Skeletal muscle cell (primary cell): ENCODE results near the genes NEO1, HCN4 and CYP11A1.

DNA sequence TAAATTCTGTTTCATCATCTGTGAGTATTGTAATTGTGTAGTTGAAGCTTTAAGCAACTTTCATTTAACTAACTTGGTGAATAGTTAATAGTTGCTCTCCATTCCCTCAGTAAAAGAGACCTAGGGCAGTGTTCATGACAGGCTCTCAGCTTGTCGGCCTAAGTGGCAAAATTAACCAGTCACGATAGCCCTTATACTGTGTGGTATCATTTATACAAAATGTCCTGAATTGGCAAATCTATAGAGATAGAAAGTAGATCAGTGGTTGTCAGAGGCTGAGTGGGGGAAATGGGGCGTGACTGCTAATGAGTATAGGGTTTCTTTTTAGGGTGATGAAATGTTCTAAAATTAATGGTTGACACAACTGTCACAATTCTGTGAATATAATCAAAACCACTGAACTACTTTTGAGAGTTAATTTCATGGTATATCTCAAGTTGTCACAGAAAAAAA, 20.8 kb downstream of the ARIH1 start:
- RRBS = no CpG with 5 or more reads among the region's 3 CpGs

- RRBS = no CpG with 5 or more reads among the region's 3 CpGs
Measured at GRCh38 chr15:72564566-72564983, 89.9 kb upstream of the GOLGA6B start.

- RRBS = no CpG with 5 or more reads among the region's 3 CpGs
Measured at GRCh38 chr15:72758062-72758636, 25.4 kb downstream of the ADPGK start.

GRCh38 chr15:72774590-72775349, 8.8 kb downstream of the ADPGK start:
- RRBS = no CpG with 5 or more reads among the region's 2 CpGs

- RRBS = no CpG with 5 or more reads among the region's 4 CpGs
Measured at GRCh38 chr15:72779675-72780304, 3.8 kb downstream of the ADPGK start.

GRCh38 chr15:73052256-73052983, at the start of gene NEO1:
Gene NEO1 (plus strand): TSS chr15:73052463.
- RRBS = 1% methylated on average over 61 of the region's 98 CpGs

GRCh38 chr15:73178228-73178563, 125.9 kb downstream of the NEO1 start:
- RRBS = no CpG with 5 or more reads among the region's 1 CpG

GRCh38 chr15:73368184-73369139, at the start of gene HCN4:
Gene HCN4 (minus strand): TSS chr15:73368958.
- RRBS = 1% methylated on average over 92 of the region's 121 CpGs

- RRBS = no CpG with 5 or more reads among the region's 3 CpGs
Measured at GRCh38 chr15:73564942-73565219, 68.3 kb downstream of the NPTN start.

GRCh38 chr15:73708642-73709066, 24.5 kb downstream of the CD276 start:
- RRBS = no CpG with 5 or more reads among the region's 7 CpGs

- RRBS = no CpG with 5 or more reads among the region's 20 CpGs
Measured at GRCh38 chr15:73964752-73965335, 27.3 kb downstream of the STOML1 start.

DNA sequence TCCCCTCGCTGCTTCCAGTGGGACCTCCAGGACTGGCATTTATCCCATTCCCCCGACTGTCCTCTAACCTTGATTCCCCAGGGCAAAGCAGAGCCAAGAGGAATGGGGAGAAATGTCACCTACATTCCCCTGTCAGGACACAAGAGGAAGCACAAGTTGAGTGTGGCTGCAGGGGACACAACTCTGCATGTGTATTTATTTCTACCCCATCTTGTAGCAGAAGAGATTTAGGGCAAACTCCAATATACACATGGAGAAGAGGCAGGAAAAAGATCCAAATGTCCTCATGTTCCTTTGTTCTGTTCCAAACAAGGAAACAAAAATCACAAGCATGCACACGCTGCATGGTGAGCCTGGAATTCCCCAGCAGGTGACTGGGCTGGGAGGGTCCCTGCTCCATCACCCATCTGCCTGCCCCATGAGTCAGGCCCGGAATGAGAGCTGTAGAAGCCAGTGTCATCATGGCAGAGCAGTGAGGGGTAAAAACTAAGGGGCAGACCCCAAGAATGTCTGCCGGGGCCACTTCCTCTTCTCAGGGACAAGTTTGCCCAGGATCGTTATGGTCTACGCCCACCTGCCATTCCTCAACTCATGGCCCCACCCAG, 4.1 kb downstream of the STOML1 start:
- RRBS = 74% methylated on average over 2 of the region's 7 CpGs

DNA sequence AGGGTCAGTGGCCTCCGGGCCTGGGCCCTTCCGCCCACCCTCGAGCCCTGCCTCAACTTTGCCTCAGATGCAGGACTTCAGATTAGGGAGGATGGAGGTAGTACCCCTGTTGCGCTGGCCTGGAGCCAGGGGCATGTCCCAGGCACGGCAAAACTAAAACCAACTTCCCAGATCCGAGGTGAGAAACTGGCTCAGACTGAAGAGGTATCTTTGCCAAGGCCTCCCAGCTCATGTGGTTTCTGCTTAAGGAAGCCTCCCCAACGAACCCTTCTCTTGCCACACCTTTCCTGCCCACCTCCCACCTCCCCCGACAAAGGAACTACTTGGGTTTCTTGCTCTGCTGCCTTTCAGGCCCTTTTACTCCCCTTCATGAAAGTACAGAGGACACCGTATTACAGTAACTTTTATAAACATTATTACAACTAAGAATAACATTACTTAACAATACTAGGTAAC, 716 bp downstream of the PML start:
- RRBS = no CpG with 5 or more reads among the region's 9 CpGs

GRCh38 chr15:74176147-74176884, 2.8 kb downstream of the ISLR start:
- RRBS = no CpG with 5 or more reads among the region's 5 CpGs

GRCh38 chr15:74222629-74223157, 13.4 kb upstream of the CCDC33 start:
- RRBS = no CpG with 5 or more reads among the region's 18 CpGs

- RRBS = 8% methylated on average over 4 of the region's 13 CpGs
Measured at GRCh38 chr15:74228753-74229056, 7.4 kb upstream of the CCDC33 start.

DNA sequence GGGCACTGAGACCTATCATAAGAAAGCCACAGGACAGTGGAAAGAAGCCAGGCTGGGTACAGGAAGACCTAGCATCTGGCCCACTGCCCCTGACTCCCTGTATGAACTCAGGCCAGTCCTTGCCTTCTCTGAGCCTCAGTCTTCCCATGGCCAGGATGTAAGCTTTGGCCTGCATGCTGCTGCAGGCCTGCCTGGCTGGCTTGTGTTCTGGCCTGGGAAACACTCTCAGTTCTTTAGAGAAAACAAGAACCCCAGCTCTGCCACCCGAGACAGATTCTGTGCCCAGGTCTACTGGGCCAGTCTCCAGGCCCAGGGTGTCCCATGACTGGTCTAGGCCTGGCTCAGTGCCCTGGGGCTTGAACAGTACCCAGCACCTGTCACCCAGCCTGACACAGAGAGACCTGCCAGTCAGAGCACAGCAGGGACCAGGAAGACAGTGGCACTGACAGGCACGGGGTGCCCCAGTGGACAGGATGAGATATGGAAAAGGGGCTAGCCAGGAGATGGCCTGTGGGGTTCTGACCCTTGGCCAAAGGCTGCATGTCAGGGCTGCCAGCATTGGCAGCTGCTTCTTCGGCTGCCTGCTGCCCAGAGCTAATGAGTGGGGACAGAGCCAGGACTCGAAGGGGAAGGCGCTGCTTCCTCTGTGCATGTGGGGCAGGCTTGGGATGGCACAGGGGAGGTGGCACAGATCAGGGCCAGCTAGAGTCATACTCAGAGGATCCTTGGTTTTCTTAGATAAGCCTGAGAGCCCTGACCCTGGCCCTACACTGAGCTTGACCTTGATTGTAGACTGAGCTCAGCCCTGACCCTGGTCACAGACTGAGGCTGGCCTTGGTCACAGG, 15.0 kb downstream of the CCDC33 start:
- RRBS = no CpG with 5 or more reads among the region's 5 CpGs

DNA sequence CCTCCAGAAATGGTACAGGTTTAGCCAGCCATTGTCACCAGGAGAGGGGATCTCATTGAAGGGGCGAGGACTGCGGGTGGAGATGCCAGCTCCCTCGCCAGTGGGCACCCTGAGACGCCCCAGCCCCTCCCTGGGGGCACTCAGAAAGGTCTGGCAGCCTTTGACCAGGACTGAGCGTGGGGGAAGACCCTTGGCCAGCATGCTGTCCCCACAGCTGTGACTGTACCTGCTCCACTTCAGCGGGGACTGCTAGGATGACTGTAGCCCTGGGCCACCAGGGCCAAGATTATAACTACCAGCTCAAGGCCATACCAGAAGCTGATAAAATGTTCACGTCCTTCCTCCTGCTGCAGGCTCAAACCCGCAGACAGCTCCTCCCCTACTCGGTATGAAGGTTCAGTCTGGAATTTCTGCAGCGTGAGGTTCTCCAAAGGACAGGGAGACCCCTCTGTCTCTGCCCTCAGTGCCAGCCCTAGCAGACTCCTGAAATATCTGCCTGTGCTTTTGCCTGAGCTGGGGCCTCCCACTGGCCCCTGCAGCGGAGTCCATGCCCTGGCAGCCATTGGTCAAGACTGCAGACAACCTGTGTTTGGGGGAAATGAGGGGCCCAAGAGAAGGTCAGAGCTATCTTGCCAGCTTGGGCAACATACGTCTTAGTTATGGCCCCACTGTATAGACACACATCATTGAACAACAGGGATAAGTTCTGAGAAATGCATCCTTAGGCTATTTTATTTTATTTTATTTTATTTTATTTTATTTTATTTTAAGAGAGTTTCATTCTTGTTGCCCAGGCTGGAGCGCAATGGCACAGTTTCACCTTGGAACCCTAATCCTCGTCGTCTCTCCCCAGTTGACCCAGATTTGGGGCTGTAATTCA, at the start of gene CYP11A1:
TSS of gene CYP11A1 (minus strand) at position 262 of the 880 bp plus-strand sequence.
- RRBS = no CpG with 5 or more reads among the region's 15 CpGs

DNA sequence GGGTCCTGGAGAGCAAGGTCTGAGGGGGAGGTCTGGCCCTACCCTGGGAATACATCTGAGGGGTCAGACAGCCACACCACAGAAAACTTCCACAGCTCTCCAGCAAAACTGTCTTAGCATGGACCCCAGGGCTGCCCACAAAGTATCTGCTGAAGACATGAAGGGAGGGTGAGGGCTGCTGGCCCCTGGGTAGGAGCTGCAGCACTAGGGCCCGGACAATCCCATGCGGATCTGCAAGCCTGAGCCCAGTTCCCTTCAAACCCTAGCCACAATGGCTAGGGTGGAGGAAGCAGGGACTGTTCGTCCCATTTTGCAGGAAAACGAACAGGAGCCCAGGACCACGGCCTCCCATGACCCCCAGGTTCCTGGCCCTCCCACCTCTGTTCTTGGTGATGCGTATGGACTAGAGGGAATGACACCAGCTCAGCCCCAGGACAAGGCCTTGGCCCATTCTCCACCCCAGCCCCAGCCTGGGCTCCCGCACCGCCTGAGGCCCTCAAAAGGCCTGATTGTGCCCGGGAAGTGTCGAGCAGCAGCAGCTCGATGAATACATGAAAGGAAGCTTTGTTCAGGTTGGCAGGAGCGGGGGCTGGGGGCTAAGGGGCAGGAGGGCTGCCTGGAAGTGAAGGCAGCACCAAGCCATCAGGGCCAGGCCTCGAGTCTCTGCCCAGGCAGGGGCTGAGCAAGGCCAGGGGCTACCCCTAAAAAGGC, 12.4 kb downstream of the SEMA7A start:
- RRBS = no CpG with 5 or more reads among the region's 13 CpGs

- RRBS = 58% methylated on average over 4 of the region's 13 CpGs
Measured at GRCh38 chr15:74422423-74423060, 11.2 kb downstream of the SEMA7A start.